ENCODE results near the genes BRIP1 and EFCAB3.

DNA sequence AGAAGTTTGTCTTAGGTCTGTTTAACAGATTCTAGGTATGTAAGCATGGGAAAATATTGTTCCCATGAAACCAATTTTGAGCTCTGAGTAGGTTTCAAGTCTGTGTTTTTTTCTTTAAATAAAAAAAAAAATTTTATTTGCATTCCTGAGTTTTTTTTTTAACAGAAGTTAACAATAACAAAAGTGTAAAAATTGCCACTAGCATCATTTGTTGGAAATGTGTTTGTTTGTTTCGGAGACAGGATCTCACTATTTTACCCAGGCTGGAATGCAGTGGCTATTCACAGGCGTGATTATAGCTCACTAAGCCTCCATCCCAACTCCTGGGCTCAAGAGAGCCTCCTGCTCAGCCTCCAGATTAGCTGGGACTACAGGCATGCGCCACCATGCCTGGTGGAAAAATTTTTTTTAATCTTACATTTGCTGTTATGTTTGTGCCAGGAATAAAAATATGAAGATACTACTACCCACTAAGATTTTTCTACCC, 61.0 kb downstream of the TUBD1 start:
- PRO-cap: no peak

DNA sequence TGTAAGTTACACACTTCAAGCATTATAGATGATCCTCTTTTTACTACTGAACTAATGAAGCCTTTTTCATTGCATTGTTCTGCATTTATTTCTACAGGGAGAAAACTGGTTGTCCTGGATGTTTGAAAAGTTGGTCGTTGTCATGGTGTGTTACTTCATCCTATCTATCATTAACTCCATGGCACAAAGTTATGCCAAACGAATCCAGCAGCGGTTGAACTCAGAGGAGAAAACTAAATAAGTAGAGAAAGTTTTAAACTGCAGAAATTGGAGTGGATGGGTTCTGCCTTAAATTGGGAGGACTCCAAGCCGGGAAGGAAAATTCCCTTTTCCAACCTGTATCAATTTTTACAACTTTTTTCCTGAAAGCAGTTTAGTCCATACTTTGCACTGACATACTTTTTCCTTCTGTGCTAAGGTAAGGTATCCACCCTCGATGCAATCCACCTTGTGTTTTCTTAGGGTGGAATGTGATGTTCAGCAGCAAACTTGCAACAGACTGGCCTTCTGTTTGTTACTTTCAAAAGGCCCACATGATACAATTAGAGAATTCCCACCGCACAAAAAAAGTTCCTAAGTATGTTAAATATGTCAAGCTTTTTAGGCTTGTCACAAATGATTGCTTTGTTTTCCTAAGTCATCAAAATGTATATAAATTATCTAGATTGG, 52.9 kb downstream of the TUBD1 start:
- PRO-cap: no peak

- PRO-cap: no peak
Measured at GRCh38 chr17:60086916-60087737, 8.4 kb upstream of the HEATR6 start.

- PRO-cap: no peak
Measured at GRCh38 chr17:60091757-60092194, 13.1 kb upstream of the HEATR6 start.

- PRO-cap: no peak
Measured at GRCh38 chr17:60163010-60163882, 13.5 kb downstream of the CA4 start.

GRCh38 chr17:60394063-60394413, 2.1 kb upstream of the USP32 start:
- PRO-cap: no peak

DNA sequence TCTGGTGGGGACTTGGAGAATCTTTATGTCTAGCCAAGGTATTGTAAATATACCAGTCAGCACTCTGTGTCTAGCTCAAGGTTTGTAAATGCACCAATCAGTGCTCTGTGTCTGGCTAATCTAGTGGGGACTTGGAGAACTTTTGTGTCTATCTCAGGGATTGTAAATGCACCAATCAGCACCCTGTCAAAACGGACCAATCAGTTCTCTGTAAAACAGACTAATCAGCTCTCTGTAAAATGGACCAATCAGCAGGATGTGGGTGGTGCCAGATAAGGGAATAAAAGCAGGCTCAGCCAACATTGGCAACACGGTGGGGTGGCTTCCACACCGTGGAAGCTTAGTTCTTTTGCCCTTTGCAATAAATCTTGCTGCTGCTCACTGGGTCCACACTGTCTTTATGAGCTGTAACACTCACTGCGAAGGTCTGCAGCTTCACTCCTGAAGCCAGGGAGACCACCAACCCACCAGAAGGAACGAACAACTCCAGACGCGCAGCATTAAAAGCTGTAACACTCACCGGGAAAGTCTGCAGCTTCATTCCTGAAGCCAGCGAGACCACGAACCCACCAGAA, 14.4 kb downstream of the PPM1D start:
- PRO-cap: no peak

- PRO-cap: no peak
Measured at GRCh38 chr17:60940870-60941485, 263.3 kb downstream of the BCAS3 start.

GRCh38 chr17:61128565-61129266, 270.9 kb upstream of the TBX2 start:
- PRO-cap: no peak

- PRO-cap: no peak
Measured at GRCh38 chr17:61188872-61189629, 210.6 kb upstream of the TBX2 start.

DNA sequence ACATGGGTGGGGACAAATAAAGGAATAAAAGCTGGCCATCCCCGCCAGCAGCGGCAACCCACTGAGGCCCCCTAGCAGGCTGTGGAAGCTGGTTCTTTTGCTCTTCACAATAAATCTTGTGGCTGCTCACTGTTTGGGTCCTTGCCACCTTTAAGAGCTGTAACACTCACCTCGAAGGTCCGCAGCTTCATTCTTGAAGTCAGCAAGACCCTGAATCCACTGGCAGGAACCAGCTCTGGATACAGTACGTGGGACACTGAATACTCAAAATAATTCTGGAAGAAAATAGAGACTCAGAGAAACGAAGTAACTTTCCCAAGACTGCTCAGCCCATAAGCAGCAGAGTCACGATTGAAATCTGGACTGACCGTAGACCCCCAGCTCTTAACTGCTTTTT, 162.2 kb upstream of the TBX2 start:
- PRO-cap: no peak

GRCh38 chr17:61331060-61331768, 68.4 kb upstream of the TBX2 start:
- PRO-cap: no peak

DNA sequence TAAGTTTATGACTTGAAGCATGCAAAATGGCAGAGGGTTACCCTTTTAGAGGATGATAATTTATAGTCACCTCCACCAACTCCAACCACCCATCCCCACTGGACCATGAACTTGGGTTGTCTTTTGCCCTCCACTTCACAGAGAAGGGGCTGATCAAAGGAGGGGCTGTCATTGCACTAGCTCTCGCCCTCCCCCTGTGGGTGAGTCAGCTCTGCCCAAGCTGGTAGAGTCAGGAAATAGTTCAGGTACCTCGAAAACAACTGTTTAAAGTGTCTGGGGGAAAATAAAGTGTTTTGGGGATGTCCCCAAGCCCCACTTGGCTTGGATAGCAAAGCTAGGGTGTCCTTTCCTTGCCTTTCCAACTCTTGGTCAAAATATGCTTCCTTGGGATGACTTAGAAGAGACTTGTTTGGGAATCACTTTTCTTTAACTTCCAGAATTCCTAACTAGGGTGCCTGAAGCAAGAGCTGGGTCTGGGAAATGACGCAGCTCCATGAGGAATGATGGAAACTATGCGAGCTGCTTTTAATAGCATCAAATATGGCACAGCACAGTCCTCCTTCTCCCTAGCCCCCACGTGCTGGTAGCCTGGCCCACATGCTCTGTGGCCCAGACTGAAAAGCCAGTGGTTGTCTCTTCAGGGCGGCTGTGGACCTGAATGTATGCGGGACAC, 40.7 kb downstream of the TBX4 start:
- PRO-cap: no peak

DNA sequence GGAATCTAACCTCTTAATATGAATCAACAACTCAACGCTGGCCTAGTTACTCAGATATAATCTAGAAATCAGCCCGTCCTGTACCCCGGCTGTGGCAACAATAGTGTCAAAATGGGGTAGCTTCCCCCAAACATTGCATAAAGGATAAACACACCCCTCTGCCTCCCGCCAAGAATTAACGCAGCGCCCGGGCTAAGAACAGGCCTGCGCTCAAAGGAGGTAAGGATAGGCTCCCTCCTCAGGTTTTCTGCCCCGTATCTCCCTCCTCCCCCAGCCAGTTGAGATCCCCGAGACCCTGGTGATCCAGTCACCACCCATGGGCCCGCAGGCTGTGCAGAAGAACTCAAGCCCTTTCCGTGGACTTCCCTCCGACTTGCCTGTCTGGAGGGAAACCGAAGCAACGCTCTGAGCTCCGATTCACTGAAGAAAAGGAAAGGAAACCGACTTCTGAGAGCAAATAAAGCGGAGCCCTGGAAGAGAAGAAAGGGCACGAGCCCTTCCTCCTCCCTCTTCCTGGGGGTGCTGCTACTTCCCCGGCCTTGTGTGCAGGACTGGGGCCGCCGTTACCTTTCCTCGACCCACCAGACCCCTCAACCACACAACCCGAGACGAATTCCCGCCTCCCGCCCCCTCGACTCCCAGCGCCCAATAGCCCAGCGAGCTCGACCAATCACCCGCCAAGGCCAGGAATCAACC, at the start of gene BRIP1:
Gene BRIP1 (minus strand): TSS at position 622 of the 696 bp plus-strand sequence.
- PRO-cap: bidirectional peak, plus-strand start at position 171 of the sequence, minus-strand start at position 102 of the sequence; bidirectional peak, plus-strand start at position 437 of the sequence, minus-strand start at position 432 of the sequence; bidirectional peak, plus-strand start outside the sequence, minus-strand start at position 598 of the sequence

DNA sequence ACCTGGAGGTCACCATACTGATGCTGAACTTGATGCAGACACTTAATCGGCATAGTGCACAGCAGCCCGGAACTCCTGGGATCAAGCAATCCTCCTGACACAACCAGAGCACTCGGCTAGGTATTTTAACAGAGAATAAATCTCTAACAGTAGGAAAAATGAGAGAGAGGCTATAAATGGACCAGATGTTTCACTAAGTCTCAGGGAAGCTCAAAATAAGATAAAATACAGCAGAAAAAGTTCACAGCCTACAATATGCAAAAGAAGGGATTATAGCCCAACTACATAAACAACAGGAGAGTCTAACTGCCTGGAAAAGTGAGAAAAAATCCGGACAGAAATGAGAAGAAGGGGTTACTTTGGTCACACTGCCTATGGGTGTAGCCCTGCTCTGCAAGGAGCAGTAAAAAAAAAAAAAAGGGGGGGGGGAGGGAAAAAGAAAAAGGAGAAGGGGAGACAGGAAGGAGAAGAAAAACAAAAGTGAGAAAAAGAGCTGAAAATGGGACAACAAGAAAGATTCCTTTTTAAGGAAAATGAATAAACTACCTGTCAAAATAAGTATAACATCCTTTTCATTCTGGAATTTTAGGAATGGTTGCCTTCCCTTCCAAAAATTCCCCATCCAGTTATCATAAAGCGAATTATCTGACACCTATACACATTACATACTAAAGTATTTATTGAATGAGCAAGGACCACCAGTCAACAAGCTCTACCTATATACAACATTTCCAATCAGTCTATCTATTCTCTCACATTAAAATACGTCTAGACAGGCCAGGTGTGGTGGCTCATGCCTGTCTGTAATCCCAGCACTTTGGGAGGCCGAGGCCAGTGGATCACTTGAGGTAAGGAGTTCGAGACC, 59.0 kb downstream of the MED13 start:
- PRO-cap: no peak

DNA sequence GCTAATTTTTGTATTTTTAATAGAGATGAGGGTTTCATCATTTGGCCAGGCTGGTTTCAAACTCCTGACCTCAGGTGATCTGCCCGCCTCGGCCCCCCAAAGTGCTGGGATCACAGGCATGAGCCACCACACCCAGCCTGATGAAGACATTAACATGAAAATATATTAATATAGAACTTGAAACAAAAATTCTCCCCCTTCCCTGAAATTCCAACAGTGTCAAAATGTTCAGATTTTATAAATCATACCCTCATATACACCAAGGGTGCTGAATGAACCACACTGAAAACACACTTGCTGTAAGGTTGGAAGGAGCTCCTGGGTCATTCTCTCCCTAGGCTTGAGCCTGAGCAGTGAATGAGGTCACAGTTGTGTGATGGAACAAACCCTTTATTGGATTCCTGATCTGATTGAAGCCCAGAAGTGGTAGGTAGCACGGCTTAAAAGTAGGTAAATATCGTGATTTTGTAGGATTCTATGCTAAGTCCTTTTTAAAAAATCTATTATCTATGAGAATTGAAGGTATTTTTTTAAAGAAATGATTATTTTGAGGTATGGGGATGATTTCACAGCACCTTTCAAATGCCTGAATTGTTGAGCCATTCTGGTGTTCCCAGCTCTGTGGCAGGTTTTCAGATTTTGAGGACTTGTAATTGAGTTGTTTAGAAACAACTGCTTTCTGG, at the start of gene EFCAB3:
Gene EFCAB3 (plus strand): TSS at position 390 of the 683 bp plus-strand sequence.
- PRO-cap: no peak

DNA sequence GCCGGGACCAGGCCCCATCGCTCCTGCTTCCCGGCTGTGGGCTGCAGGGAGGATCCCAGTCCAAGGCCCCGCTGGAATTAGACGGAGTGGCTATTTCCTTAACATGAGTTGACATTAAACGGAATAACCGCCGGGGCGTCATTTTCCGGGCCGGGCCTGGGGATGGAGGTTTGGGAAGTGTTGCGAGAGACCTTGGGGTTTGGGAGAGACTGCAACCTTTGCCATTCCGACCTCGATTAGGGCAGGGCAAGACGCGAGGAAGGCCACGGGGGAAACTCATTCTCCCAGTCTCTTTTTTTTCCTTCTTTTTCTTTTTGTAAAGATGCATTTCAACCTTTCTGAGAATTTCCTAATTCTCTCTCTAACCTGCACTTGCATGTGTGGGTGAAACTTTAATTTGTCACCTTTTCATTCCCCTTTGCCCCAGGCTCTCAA, 1.0 kb downstream of the TLK2 start:
- PRO-cap: bidirectional peak, plus-strand start at position 223 of the sequence, minus-strand start outside the sequence

- PRO-cap: no peak
Measured at GRCh38 chr17:62579520-62580167, 47.8 kb upstream of the MRC2 start.

GRCh38 chr17:63162064-63163272, 196.4 kb downstream of the TANC2 start:
- PRO-cap: no peak

- PRO-cap: no peak
Measured at GRCh38 chr17:63249288-63249746, 196.8 kb downstream of the CYB561 start.